Smooth muscle cell (in vitro differentiated cells): Measurements from ENCODE around the genes CLEC2D and CLEC2A.

- RAMPAGE, long total RNA = no peak
Measured at GRCh38 chr12:9647264-9647786, 22.2 kb upstream of the CLEC2D start.

DNA sequence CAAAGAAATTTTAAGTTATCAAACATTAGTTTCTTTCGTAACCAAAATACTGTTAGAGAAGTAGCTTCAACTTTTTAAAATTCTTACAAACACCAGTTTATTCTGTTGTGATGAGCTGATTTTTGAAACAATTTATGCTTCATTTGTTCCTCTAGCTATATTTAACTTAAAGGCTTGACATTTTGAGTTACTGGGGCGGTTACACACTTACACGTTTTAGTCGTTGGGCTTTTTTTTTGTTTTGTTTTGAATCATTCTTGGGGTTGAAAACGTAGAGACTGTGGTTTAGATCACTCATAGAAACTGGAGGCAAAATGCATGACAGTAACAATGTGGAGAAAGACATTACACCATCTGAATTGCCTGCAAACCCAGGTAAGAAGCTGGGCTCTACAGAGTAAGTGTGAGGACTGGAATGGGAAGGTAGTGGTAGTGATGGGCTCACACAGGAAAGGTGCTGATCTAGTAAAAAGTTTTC is at the start of gene CLEC2D:
Gene CLEC2D, plus strand, starts transcription at position 293 of the 478 bp plus-strand sequence.
- RAMPAGE, long total RNA = no peak

GRCh38 chr12:9794345-9794885 is 32.9 kb upstream of the KLRF1 start:
- RAMPAGE, long total RNA = no peak

- RAMPAGE, long total RNA = no peak
Measured at GRCh38 chr12:9798010-9798364, 29.3 kb upstream of the KLRF1 start.

DNA sequence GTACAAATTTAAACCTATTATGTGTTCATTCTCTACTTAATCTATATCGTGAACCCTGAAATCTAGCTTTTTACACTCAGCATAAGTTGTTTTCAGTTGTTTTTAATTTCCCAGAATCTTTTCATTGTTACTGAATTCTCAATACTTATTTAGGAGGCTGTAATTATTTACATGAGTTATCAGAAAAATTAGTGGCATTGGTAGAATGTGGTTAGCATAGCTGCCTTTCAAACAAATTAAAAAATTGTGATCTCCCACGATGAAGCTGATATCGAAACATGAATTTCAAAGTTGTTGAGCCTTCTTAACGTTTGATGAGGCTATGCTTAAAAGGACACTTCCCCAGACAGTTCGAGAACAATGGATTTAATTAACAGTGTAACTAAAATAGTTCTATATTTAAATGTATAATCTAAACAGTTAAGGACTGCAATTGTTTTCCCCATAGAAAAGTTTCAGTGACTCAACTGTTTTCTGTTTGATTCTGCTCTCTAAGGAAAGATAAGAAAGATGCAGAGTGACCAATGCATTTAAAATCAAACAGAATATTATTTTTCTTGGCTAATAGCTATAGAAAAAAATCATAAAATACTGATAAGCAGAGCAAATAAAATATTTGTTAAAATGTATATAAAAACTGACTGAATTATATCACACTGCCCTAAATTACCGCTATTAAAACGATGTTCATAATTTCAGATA is 1.6 kb downstream of the CLEC2B start:
- RAMPAGE, long total RNA = no peak

- RAMPAGE, long total RNA = start-site peak on the minus strand at chr12:9911024-9911033, 263 and 157 reads in 2 replicates
Measured at GRCh38 chr12:9910752-9911106, 21.4 kb downstream of the CLEC2A start.

DNA sequence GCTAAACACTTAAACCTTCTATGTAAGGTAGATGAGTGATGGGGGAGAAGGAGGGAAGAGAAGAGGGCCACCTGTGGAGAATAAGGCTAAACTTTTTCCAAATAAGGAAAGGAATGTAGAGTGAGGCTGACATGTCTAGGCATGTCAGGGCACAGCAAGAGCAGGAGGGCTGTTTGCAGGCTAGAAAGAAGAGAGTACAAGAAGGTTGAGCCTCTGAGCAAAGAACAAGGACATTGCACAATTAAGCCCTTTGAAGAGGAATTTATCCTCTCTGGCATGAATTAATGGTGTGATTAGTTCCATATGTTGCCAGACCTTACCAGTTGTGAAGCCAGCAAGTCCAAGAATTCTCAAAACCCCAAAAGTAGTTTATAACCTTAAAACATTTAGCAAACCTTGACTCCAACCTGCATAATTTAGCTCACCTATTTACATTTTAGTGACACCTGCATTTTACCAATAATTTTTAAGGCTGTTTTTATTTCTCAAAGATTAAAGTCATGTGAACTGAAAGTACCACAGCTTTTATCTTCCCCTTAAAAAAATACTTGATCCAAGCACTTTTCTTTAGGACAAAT is 20.9 kb downstream of the CLEC2A start:
- RAMPAGE, long total RNA = no peak

- RAMPAGE, long total RNA = no peak
Measured at GRCh38 chr12:9932194-9932628, at the start of gene CLEC2A. CLEC2A (minus strand) TSS chr12:9932370.

DNA sequence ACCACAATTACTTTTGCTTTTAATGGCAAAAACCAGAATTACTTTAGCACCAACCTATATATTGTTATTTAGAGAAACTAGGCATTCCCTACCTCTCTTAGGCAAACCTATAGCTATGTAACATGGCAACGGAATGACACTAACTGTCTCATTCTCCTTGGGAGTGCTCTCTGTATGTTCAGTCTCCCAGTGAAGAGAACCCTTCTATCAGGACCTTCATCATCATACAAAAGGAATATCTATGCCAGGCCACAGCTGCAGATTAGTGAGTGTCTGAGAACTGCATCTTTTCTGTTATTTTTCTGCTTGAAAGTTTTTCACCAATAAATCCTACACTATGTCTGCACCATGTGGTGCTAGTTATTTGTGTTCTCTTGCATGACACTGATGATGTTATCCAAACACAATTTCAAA is 326 bp upstream of the CLEC12A start:
- RAMPAGE, long total RNA = no peak

DNA sequence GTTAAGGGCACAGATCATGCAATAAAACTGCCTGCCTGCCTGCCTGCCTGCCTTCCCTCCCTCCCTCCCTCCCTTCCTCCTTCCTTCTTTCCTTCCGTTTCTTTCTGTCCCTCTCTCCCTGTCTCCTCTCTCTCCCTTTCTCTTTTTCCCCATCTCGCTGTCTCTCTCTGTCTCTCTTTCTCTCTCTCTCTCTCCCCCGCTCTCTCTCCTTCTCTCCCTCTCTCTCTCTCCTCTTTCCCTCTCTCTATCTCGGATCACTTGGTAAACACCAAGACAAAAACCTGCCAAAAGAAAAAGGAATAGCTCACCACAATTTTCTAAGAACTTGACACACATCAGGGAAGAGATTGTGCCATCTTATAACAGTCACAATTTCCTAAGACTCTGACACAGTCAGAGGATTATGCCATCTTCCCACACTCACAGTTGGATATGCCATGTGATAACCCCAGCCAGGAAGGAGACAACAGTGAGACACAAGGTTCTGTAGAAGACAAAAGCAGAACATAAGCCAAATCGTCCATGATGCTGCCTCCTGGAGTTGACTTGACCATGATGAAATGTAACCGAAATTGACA is 2.9 kb upstream of the CLEC9A start:
- RAMPAGE, long total RNA = no peak

DNA sequence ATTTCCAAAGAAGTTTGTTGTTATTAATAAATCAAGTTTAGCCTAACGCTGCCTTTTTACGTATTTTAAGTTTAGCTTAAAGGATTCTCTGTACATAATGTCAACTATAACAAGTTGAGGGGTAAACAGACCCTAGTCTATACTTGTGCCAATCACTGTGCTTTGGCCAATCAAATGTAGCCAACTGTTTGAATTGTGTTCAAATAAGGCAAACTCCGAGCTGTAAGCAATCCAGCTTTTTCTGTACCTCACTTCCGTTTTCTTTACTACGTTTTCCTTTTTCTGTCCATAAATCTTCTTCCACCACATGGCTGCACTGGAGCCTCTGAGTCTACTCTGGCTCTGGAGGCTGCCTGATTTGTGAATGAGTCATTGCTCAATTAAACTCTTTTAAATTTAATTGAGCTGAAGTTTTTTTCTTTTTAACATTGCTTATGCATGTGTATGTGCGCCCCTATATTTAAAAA is 29.7 kb downstream of the CLEC1A start:
- RAMPAGE, long total RNA = no peak

- RAMPAGE, long total RNA = no peak
Measured at GRCh38 chr12:10128572-10129334, 1.2 kb downstream of the CLEC7A start.

- RAMPAGE, long total RNA = no peak
Measured at GRCh38 chr12:10153336-10154122, 18.4 kb downstream of the OLR1 start.

DNA sequence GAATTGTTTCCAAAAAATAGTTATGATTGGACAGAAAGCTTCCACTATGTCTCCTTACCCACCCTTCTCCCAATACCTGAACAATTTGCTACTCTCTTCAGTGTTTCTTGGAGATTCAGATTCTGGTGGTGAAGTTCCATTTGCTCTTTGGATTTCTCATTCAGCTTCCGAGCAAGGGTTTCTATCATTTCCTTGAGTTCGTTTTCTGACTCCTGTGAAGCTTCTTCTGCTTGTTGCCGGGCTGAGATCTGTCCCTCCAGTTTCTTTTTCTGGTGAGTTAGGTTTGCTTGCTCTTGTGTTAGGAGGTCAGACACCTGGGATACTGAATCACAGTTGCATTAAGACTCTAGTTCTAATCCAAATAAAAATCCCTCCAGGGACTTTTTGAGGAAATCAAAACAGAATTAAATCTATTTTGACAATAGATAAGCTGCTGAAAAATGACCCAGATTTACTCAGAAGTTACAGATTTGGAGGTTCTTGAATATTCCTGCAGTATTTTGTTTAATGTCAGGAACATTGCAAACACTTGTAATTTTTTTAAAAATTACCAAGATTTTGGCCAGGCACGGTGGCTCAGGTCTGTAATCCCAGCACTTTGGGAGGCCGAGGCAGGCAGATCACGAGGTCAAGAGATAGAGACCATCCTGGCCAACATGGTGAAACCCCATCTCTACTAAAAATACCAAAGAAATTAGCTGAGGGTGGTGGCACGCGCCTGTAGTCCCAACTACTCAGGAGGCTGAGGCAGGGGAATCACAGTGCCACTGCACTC is 5.1 kb downstream of the OLR1 start:
- RAMPAGE, long total RNA = no peak

DNA sequence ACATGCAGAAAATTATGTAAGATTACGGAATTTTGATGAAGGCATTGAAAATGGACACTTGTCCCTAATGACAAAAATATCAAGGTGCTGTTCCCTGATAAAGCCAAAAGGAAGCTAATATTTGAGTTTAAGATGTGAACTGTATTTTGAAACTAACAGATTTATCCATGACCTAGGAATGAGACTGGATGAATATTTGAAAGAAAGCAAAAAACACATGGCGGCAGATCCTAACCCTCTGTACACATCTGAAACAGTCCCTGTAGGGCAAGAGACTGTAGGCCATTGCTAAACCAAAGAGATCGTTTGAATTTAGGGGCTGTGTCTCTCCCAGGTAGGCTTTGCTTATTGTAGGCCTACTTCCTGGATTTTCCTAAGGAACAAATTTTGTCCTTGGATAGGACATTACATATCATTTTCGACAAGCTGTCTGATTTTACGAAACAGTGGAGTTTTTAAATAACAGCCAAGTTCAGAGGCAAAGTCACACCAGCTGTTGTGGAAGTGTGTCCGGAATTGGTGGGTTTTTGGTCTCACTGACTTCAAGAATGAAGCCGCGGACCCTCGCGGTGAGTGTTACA is 11.4 kb downstream of the GABARAPL1 start:
- RAMPAGE, long total RNA = no peak

DNA sequence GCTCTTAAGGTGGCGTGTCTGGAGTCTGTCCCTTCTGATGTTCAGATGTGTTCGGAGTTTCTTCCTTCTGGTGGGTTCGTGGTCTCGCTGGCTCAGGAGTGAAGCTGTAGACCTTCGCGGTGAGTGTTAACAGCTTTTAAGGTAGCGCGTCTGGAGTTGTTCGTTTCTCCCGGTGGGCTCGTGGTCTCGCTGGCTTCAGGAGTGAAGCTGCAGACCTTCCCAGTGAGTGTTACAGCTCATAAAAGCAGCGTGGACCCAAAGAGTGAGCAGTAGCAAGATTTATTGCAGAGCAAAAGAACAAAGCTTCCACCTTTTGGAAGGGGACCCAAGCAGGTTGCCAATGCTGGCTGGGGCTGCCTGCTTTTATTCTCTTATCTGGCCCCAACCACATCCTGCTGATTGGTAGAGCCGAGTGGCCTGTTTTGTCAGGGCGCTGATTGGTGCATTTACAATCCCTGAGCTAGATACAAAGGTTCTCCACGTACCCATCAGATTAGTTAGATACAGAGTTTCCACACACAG is 12.0 kb downstream of the GABARAPL1 start:
- RAMPAGE, long total RNA = no peak

DNA sequence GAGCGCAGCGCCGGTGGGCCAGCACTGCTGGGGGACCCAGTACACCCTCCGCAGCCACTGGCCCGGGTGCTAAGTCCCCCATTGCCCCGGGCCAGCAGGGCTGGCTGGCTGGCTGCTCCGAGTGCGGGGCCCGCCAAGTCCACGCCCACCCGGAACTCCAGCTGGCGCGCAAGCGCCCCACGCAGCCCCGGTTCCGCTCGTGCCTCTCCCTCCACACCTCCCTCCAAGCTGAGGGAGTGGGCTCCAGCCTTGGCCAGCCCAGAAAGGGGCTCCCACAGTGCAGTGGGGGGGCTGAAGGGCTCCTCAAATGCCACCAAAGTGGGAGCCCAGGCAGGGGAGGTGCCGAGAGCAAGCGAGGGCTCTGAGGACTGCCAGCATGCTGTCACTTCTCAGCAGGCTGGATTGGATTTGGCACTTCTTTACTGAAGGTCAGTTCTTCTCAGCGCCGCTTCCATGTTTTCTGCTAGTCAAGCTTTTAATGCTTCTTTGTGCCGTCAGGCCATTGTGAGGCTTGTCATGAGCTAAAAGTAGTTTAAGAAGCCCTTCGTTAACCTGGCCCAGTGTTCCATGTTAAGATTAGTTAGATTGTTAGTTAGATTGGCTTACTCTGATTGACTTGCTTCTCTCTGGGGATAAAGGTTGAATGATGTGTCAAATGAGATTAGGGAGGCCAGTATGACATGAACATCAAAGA is 13.3 kb downstream of the GABARAPL1 start:
- RAMPAGE, long total RNA = no peak

DNA sequence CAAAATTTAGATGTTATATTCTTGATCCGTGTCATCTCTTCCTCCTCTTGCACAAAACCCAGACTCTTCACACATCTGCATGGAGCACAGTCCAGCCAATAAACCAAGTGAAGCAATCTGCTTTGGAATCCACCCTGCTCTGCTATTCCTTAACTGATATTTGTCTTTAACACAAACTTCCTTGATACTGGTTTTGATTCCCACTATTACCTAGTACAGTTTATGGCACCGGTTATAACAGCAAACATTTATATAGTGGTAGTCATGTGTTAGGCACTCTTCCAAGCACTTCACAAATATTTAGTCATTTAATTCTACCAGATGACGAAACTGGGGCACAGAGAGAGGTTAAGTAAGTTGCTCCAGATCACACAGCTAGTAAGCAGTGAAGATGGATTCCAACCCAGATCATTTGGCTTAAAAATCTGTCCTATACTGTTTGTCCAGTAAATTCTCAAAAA is 12.5 kb downstream of the STYK1 start:
- RAMPAGE, long total RNA = no peak

DNA sequence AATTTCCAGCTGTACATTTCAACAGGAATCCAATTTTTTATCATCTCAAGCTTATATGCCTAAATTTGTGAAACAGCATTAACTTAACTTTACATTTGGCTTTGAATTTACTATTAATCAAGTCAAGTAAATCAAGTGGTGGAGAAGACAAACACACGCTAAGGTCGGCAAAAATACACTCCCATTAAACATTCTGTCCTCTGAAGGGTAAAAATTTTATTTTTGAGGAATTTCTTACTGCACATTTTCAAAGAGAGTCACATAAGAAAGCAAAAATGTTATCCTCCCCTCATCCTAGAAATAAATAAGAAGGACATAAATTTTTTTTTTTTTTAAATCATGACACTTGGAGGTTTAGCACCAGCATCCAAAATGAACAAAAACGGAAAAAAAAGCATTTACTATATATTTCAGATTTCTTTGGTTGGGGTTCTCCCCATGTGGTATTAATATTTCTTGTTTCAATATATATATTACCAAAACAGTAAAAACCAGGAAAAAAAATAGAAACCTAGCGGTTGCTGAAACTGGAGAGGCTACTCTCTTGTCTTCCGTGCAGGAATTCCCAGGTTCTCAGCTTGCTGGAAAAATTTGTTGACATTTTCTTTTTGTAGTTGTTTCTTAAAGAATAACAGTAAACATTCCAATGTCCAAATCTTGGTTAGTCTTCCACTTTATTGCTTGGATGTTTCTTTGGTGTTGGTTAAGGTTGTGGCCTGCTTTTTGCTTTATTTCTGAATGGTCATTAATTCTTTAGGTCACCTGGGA is 24.0 kb downstream of the YBX3 start:
- RAMPAGE, long total RNA = no peak

DNA sequence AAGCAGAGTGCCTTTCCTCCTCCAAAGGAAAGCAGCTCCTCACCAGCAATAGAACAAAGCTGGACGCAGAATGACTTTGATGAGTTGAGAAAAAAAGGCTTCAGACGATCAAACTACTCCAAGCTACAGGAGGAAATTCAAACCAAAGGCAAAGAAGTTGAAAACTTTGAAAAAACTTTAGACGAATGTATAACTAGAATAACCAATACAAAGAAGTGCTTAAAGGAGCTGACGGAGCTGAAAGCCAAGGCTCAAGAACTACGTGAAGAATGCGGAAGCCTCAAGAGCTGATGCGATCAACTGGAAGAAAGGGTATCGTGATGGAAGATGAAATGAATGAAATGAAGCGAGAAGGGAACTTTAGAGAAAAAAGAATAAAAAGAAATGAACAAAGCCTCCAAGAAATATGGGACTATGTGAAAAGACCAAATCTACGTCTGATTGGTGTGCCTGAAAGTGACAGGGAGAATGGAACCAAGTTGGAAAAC is 18.9 kb downstream of the PRB4 start:
- RAMPAGE, long total RNA = no peak